ENCODE results near the genes MACROH2A1 and DCANP1.

GRCh38 chr5:134138779-134139519 lies 24.5 kb downstream of the TCF7 start:
- PRO-cap, result no peak

DNA sequence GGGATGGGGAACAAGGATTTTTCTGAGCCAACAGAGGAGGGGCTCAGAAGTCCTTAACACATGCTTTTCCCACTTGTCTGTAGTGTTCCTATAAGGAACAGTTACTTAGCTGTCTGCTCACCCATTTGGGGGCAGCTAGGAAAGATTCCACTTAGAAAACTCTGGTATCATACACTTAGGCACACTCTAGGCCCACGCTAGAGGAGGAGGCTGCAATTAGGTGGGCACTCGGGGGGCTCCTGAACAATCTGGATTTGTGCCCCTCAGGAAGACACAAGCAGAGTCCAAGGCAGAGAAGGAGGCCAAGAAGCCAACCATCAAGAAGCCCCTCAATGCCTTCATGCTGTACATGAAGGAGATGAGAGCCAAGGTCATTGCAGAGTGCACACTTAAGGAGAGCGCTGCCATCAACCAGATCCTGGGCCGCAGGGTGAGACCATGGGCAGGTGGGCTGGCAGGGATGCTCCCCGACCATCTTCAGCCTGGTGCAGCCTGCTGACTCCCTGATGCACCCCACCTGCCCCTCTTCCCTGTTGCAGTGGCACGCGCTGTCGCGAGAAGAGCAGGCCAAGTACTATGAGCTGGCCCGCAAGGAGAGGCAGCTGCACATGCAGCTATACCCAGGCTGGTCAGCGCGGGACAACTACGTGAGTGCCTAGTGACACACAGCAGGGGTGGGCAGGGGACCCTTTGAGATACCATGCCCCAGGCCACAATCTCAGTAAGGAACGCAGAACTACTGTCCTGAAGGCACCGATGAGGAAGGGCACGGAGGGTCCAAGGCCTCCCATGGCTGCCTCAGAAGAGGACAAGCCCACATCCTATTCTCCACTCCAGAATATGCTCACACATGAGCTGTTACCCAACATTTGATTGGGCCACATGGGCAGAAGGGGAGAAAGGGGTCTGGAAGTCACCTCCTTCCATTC lies 28.2 kb downstream of the TCF7 start:
- PRO-cap, result no peak

DNA sequence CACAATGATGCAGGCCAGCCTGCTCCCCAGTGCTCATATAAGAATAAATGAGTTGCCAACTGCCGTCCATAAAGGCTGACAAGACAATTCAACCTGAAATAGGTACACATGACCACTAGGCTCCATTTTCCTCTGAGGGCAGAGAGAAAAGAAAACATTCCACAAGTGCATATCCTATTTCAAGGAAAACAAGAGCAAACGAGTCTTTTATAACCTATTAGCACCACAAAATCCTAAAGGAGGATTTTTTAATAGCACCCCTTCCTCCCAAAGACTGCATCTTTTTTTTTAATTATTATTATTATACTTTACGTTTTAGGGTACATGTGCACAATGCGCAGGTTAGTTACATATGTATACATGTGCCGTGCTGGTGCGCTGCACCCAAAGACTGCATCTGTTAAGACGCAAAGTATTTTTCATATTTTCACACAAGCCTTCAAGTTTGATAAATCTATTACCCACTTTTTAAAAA lies 28.3 kb downstream of the SKP1 start:
- PRO-cap, result no peak

- PRO-cap, result no peak
Observed at GRCh38 chr5:134189841-134190473, 13.2 kb upstream of the SKP1 start.

DNA sequence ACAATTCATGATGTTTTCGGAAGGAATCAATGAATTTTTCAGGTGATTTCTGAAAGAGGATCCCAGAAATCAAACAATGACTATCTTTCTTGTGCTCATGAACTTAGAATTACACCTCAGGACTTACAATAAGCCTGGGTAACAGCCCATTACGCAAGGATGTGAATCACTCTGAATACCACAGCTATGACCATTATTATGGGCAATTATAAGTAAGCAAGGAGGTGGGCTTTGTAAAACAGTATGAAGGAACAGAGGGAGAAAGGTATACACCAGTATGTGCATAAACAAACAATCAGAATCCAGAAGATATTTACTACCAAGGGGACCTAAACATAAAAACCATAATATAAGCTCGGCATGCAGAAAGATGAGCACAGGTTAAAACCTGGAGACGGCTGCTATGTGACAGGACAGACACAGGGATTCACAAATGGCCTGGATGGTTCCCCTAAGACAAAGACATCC lies 21.6 kb upstream of the PPP2CA start:
- PRO-cap, result no peak

DNA sequence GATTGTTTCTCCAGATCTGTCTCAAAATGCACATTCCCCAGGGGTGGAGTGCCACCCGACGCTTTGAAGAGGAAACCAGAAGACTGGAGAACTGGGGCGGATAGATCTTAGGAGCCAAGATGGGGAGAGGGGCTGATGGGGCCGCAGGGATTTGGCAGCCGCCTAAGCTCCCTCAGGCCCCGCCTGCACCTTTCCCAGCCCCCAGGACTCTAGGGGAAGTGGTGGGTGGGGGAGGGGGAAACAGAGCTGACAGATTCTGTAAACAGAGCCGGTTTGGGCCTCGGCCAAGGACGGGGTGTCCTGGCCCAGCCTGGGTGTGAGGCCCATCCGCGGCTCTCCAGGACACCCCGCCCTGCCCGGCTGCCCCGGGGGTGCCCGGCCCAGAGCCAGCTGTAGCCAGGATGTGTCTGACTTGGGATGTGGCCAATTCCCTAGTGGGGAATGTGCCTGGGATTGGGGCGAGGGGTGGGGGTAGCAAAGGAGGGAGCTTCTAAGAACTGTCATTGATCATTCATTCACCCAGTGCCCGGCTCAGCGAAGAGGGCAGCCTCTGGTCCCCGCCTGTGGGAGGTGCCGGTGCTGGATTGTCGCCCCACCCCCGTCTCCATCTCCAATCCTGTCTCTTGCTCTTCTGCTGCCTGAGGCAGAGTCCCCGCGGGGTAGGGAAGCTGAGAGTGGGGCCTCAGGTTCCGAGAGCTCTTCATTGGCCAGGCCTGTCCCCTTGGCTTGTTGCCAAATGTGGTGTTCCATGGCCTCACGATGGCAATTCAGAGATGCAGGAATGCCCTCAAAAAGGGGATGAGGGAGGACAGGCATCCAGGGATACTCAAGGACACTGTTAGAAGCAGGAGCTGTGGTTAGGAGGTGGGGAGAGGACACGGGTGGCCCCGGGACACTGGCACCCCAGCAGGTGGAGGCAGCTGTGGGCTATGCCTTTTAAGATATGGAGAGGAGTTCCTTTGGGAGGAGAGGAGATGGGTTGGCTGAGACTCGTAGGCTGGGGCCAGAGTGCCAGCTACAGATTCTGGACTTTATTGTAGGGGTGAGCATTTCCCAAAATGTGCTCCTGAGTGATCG lies 54.9 kb upstream of the CDKN2AIPNL start:
- PRO-cap, result bidirectional peak, plus-strand start at position 287 of the sequence, minus-strand start at position 211 of the sequence; bidirectional peak, plus-strand start at position 646 of the sequence, minus-strand start at position 552 of the sequence

DNA sequence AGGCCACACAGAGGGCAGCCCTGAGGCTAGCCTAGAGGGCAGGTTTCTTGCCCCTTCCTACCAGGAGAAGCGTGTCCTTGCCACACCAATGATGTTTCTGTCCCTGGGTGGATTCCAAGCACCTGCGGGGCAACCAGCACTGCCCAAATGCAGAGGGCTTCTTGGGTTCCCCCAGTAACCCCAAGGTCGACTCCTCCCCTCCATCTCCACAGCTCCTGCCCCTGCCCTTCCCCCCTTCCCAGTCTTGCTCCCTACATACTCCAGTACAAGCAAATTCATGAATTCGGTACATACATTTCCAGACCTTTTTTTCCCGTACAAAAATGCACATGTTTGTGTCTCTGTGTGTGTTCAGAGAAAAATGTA lies 12.8 kb upstream of the JADE2 start:
- PRO-cap, result no peak

DNA sequence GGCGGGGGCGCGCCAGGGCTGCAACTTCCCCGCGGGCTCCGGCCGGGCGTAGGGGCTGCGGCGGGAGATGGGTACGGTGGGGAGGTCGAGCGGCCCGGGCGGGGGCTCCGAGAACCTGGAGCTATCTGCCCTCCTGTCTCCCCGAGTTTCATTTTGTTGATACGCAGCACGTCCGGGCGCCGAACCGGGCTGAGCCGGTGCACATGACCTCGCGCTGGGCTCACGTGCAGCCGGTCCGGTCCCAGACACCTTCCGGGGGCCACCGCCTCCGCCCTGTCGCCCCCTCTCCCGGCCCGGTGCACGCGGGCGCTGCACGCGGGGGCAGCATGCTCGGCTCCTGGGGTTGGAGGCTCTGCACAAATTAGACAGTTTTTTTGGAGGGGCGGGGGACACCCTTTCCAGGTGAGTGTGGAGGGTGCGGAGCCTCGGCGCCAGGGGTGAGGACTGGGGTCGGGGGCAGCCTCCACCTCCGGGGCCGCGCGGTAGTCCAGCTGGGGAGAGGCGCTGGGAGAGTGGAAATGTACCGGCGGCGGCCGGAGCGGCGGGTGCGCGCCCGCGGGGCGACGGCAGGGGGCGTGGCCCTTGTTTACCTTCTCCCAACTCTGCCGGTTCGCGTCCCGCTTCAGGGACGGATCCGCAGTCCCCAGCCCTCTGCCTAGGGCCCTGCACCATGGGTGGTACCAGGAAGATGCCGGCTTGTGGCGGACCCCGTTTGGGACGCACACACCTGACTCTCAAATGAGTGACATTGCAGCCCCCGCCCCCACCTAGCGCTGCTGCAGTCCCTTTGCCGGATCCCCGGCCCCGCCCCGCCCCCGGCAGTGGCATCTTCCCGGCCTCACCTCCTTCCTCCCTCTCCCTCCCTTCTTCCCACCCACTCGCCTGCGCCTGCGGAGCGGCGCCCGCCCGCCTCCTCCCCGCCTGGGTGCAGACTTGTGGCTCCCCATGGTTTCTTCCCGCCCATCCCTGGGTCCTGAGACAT lies 1.2 kb downstream of the JADE2 start:
- PRO-cap, result bidirectional peak, plus-strand start at position 279 of the sequence, minus-strand start at position 155 of the sequence; bidirectional peak, plus-strand start at position 521 of the sequence, minus-strand start at position 493 of the sequence; bidirectional peak, plus-strand start at position 877 of the sequence, minus-strand start at position 823 of the sequence

DNA sequence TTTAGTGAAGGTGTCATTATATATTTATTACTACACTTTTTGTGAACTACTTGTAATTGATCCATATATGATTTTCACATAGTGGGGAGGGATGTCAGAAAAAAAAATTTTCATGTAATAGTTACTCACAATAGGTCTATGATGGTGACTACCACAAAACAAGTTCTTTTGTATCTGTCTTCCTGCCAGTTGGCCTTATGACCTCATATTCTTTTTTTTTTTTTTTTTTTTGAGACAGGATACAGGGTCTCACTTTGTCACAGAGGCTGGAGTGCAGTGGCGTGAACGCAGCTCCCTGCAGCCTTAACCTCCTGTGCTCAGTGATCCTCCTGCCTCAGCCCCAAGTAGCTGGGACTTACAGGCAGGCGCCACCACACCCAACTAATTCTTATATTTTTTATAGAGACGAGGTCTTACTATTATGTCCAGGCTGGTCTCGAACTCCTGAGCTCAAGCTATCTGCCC lies 10.9 kb downstream of the SEC24A start:
- PRO-cap, result no peak

- PRO-cap, result no peak
Observed at GRCh38 chr5:134763649-134764249, 5.2 kb downstream of the DDX46 start.

DNA sequence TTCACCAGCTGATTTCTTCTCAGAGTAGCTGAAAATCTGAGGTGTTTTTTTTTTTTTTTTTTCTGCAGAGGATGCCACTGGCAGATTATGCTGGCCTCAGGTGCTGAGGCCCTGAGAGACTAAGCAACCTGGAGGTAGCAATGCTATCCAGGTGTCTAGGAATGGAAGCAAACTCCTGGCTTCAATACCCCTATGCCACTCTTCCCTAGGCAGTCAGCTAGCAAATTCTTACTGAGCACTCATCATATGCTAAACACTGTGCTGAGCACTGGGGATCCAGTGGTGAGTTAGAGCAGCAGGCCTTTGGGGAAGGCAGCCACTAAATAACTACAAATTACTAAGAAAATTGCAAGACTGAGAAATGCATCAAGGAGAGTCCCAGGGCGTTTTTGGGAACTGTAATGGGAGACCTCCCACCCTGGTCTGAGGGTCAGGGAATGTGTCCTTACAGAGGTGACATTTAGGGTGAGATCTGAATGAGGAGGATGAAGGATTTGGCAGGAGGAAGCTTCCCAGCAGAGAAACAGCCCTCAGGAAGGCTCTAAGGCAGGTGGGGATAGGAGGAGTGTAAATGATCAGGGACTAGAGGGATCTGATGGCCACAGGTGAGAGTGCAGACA lies 2.6 kb downstream of the TXNDC15 start:
- PRO-cap, result no peak

- PRO-cap, result no peak
Observed at GRCh38 chr5:135037617-135038299, 3.7 kb upstream of the PITX1 start.

DNA sequence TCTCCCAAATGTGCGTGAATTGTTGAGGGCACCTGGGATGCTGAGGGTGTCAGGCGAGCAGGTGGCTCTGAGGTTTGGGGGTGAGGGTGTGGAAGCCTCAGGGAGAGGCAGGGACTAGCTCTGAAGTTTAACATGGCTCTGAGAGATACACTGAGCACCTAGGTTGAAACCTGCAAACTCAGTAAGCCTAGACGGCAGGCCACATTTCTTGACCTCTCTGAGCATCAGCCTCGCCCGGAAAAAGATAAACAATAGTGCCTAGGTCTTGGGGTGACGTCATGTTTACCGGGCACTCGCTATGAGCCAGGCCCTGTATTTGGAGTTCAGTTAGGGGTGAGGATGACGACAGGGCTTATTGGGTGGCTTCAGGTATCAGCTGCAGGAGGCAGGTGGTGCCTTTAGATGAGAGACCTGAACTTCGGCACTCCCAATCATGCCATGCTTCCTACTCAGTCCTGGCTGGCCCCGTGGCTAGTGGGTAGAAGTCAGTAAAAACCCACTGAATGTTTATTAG lies 107.8 kb upstream of the PITX1 start:
- PRO-cap, result no peak

DNA sequence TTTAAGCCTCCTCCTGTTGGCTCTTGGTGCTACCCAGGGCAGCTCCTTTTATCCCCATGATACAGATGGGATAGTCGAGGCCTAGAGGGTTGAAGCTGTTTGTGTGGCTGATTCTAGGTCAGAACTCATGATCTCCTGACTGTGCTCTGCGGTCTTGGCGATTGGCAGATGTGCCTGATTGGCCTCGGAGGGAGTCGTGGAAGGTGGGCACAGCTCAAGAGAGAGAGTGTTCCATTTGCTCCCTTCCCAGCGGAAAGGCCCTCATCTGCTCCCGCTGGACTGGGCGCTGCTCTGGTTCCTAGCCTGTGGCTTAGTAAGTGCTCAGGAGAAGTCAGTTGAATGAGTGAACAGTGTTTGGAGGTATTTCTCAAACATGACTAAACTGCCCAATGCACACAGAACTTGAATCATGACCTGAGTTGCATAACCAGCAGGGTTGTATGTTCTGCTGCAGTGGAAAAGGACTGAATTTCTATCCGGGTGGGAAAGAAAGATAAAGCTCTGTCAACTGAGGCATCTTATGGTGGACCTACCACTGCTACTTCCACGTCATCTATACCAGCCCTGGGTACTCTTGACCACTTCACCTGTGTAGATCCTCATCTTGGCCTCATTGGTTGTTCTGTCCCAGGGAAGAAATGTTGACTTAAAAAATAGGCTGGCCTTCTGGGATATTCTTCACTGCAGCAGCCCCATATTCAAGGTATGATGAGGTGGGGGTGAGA lies 120.2 kb upstream of the PITX1 start:
- PRO-cap, result no peak

DNA sequence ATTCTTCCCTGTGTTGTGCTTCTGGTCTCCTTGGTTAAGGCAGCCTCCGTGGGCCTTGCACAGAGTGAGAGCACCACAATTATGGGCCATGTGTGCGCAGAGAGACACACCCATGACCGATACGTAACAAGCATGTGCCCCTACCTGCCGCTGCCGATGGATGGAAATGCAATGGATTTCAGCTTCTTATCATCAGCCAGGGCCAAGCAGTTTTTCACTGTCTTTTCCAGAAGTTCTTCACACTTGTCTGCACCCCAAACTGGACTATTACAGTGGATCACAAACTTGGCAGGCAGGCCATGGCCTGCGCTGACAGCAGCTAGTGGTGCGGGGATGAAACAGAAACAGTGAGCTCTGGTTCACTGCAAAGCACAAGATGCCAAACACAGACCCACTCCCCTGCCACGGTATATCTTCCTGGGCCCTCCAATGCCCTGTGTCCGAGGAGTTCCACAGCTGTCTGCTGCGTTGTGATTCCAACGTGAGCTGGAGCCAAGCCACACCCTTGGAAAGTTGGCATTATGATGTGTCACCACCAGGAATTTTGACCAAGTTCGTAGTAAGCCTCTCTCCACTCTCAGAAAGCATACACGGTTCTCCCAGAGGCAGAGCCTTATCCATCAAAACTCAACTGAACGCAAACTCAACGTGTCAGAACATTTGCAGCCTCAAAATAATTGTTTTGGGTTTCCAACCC lies 55.8 kb downstream of the MACROH2A1 start:
- PRO-cap, result no peak

GRCh38 chr5:135399122-135400050 lies at the start of gene MACROH2A1:
Gene MACROH2A1 (minus strand): TSS chr5:135399231.
- PRO-cap, result bidirectional peak, plus-strand start at chr5:135399281, minus-strand start at chr5:135399210

- PRO-cap, result no peak
Observed at GRCh38 chr5:135447150-135447700, at the start of gene DCANP1. Gene DCANP1 (minus strand): TSS chr5:135447348.

DNA sequence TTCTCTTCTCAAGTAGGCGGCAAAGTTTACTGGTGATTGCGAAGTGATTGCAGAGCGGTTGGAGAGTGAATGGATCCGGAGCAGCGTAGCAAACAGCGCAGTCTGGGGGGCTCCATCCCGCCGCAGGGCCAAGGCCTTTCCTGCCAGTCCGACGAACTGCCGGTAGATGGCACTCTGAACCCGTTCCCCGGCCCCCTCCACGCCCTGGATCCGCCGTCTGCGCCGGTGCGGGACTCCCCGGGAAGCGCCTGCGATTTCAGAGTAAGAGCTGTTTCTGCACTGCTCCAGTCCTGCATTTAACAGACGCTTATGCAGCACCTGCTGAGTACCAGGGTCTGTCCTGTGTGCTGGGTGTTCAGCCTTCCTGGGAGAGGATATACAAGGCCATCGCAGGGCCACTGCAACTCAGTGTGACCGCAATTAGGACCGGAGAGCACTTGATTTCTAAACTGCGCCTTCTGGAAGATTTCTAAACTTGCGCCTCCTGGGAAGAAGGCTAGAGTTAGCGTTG lies 14.0 kb upstream of the TIFAB start:
- PRO-cap, result no peak

GRCh38 chr5:135944767-135945484 lies 9.9 kb downstream of the LECT2 start:
- PRO-cap, result unidirectional peak, plus-strand start at chr5:135945226

DNA sequence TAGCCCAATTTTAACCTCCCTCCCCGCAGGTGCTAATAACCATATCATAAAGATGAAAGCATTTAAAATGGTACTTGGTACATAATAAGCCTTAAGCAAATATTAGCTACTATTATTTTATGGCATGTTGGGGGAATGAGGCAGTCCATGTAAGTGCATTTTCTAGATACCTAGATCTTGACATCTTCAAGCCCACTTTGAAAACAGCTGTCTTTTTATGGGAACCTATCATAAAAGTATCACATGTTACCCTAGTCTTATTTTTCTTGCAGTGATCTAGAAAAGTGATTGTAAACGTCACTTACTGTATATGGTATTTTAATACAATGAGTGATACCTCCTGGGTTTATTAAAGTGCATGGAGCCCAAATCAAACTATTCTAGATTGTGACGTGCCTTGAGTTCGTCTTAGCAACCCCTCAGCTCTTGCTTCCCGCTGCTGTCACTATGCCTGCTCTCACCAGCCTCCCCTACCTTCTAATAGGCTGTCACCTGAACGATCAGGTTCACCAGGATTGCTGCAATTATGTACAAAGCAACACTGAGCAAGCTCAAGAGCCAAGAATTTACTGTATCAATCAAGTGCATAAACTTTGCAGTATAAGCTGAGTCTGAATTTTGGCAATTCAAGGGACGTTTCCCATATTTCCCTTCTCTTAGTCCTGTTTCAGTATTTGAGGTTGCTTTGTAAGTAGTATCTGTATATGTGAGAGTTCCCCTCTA lies 3.1 kb downstream of the LECT2 start:
- PRO-cap, result unidirectional peak, minus-strand start at position 449 of the sequence; unidirectional peak, minus-strand start at position 479 of the sequence